Frontal cortex (tissue), 2 donors: Measurements from ENCODE around the genes ITIH1 and MUSTN1.

- RAMPAGE, long total RNA: no peak
These were observed 2.2 kb upstream of the DNAH1 start for GRCh38 chr3:52313549-52314599.

GRCh38 chr3:52429392-52430317, 15.2 kb downstream of the SEMA3G start:
- RAMPAGE, long total RNA: no peak

DNA sequence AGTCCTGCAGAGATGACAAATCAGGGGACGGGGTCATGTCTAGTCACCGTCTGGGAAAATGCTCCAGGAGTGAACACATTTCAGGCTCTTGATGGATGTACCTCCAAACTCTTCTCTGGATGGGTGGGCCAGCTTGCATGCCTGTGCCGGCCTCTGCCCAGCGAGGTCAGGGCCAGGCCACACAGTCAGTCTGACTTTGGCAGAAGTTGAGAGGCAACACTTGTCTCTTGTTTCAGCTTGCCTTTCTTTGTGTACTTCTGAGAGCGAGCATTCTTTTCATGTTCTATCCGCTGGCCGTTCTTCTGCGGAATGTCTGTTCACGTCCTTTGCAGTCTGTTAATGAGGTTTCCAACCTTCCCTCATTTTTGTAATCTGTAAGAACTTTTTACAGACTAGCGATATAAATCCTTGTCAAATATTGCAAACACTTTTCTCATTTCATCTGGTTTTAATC, 11.4 kb upstream of the STAB1 start:
- RAMPAGE, long total RNA: no peak

DNA sequence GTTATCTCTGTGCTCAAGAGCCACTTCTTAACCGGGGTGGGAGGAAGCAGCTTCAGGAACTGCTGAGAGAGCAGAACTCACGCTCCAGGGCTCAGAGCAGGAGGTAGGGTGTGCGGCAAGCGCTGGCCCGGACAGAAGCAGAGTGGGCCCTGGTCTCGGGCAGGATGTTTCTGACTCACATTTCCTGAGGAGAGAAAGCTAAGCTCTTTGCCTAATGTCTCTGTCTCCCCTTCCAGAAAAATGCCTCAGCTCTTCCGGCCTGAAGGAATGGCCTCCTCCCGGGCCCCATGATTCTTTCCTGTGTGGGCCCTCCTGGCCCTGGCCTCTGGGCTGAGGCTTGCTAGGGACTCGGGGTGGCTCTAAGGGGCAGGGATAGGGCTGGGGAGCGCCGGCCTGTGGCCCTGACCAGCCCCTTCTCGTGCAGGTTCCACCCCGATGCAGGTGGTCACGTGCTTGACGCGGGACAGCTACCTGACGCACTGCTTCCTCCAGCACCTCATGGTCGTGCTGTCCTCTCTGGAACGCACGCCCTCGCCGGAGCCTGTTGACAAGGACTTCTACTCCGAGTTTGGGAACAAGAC, 4.1 kb upstream of the STAB1 start:
- RAMPAGE, long total RNA: no peak

DNA sequence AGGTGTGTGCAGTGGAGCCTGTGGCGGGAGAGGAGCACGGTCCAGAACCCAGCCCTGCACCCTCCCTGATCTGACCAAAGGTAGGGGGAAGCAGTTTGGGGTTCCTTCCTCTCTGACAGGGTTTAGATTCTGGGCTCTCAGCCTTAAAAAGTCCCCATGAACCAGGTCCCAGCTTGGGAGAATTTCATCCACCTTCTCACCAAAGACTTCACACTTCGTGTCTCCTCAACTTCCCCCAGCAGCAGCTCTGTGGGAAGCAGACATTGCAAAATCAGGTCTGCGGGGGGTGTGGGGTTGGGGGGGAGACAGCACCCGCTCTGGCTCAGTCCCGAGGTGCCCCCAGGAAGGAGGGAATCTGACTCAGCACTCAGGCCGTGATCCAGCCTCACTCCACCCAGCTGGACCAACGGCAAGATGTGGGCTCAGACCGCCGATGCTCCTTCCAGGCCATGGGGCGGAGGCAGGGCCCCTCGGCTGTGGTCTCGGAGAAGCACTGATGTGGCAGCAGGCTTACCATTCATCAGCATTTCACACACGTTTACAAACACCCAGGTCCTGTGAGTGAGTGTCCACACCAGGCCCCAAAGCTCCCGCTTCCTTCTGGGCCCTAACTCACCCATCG, 3.0 kb downstream of the STAB1 start:
- RAMPAGE, long total RNA: no peak

DNA sequence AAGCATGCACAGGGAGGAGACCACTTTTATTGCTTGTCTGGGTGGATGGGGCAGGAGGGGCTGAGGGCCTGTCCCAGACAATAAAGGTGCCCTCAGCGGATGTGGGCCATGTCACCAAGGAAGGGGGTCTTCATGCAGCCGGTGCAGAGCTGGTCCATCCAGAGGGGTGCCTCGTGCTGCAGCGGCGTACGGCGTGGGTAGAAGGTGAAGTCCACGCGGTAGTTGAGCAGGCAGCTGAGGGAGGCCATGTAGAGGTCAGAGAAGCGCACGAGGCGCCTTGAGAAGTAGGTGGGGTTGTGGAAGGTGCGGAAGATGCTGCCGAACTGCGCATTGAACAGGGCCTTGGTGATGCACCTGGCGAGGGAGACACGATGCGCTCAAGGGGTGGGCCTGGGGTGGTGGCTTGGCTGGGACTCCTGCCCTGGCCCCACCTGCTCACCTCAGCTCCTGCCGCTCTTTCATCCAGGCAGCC, 9.2 kb downstream of the NT5DC2 start:
- RAMPAGE, long total RNA: no peak

GRCh38 chr3:52529684-52530630, 3.7 kb downstream of the NT5DC2 start:
- RAMPAGE, long total RNA: no peak

- RAMPAGE, long total RNA: no peak
These were observed 58.6 kb downstream of the UQCC5 start for GRCh38 chr3:52594976-52595502.

- RAMPAGE, long total RNA: no peak
These were observed 51.2 kb upstream of the GNL3 start for GRCh38 chr3:52634586-52635094.

DNA sequence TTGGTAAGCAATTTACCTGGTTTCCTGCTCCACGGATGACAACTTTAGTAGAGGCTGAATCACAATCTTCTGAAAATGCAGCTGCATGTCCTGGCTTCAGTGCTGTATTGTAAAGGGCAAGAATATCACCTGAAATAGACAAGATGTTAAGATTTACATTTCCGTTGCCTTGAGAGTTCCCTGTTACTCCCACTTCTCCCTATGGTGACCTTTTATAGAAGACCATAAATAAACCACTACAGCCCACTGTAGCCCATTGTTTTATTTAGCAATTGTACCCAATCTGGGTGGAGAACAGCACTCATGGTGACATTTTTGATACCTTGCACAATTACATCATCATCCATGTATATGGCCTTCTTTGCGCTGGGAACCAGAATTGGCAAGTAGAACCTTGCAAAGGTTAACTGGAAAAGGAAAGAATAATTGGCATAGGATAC, 9.7 kb downstream of the GLT8D1 start:
- RAMPAGE, long total RNA: no peak

DNA sequence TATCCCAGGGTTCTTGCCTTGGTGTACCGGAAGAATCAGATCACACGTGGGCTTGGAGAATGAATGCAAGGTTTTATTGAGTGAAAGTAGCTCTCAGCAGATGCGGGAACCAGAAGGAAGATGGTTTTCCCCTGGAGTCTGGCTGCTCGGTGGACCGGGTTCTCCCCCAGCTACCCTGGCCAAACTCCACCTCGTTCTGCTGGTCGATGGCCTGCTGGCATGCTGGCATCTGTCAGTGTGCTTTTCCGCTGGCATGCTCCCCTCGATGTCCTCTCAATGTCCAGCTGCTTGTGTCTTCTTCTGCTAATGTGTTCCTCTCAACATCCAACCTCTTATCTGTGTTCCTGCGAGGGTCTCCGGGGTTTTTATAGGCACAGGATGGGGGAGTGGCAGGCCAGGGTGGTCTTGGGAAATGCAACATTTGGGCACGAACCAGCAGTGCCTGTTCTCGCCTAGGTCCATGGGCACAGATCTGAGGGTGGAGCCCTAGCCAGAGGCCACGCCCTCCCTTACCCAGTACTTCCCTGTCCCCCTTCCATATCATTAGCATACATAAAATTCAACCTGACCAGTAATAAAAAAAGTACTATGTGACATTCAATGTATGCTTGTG, 6.7 kb downstream of the SPCS1 start:
- RAMPAGE, long total RNA: no peak

DNA sequence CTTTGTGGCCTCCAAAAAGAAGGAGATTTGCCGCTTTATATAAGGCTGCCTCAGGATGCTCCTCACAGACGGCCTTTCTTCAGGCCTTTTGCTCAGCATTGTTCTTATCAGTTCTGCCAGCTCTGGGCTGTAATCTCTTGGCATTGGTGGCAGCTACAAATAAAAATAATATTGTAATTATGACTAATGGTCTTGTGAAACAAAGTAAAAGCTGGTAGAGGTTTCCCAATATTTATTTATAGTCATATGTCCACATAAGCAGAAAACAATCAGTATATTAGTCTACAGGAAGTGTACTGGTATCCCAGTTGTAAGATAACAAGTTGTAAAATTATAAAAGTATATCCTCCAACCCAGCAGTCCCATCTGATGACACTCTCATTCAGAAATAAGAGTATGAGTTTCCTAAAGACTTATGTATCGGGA, 7.3 kb downstream of the NEK4 start:
- RAMPAGE, long total RNA: no peak

DNA sequence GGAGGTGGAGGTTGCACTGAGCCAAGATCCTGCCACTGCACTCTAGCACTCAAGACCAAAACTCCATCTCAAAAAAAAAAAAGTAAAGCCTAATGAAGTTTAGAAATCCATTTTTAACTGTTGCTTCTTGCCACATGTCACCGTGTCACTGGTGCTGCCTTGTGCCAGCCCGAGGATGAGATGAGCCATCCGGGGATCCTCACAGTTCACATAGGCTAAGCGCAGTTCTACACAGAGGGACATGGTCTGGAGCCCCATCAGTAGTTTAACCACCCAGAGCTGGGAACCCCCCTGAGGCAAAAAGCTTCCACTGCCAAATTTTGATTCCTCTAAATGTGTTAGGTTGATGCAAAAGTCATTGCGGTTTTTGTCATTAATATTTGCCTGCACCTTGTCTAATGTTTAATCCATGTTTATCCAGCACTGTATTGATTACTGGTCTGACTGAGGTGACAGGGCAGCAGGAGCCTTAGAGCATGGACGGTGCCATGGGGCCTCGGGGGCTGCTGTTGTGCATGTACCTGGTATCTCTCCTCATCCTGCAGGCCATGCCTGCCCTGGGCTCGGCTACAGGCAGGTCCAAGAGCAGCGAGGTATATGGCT, at the start of gene ITIH1:
Gene ITIH1 (plus strand): TSS at position 460 of the 603 bp plus-strand sequence.
- RAMPAGE, long total RNA: no peak

GRCh38 chr3:52795461-52795997, 933 bp downstream of the ITIH3 start:
- RAMPAGE, long total RNA: no peak

DNA sequence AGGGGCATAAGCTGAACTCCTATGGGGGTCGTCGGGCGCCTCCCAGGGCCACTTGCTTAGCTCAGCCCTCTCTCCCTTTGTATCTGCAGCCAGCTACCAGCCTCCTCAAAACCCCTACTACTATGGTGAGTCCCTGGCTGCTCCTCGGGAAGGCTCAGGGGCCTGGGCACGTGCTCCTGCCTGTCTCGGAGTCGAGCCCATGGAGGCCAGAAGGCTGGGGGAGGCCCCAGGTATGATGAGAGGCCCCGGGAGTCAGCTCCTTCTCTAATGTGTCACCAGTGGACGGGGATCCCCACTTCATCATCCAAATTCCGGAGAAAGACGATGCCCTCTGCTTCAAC, 11.4 kb downstream of the ITIH3 start:
- RAMPAGE, long total RNA: no peak

DNA sequence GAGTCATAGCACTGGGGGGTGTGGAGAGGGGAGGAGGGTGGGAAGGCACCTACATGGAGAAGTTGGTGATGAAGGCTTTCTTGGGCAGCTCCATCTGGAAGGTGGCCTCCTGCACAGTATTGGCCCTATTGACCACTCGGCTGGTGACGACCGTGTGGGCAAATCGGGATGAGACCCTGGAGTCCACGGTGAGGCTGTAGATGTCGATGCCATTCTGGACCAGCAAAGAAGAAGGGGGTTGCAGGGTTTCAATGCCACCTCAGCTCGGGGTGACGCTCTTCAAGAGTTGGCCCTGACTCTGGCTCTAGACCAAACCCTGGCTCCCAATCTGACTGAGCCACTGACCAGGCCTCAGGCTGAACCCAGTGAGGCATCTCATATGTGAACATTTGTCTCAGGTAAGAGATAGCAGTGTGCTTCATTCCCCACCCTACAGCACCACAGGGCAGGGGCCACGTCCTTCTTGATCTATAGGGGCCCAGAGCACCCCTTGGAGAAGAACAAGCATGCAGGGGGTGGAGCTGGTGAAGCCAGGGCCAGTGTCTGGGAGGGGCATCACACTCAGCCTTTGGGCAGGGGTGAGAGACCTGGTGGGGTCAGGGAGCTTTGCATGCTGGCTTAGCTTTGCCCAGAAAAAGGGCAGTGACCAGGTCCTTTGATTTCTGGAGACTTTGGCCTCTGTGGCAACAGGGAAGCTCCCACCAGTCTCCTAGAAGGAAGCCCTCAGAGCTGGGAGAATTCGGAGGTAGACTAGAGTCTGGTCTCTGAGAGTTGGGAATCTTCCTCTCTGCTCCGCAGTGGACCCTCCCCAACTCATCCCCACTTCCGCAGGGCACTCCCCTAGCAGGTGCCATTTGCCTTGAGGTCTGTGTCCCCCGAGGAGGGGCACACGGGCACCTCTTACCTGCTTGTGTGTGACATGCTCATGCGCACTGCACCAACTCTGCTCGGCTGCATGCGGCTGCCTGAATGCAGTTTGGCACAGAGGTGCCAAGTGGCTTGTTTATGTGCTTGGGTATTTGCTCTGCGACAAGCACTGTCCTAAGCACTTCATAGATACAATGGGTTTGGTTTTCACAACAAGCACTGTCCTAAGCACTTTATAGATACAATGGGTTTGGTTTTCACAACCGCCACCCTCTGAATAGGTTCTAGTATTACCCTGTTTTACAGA, 1.0 kb downstream of the ITIH4 start:
- RAMPAGE, long total RNA: no peak

- RAMPAGE, long total RNA: no peak
These were observed at the start of gene MUSTN1 for GRCh38 chr3:52834644-52835382. MUSTN1 (minus strand) TSS chr3:52835019.

GRCh38 chr3:52841510-52842196, 6.8 kb upstream of the MUSTN1 start:
- RAMPAGE, long total RNA: no peak

GRCh38 chr3:53045753-53045892, 250 bp downstream of the SFMBT1 start:
- RAMPAGE, long total RNA: no peak

DNA sequence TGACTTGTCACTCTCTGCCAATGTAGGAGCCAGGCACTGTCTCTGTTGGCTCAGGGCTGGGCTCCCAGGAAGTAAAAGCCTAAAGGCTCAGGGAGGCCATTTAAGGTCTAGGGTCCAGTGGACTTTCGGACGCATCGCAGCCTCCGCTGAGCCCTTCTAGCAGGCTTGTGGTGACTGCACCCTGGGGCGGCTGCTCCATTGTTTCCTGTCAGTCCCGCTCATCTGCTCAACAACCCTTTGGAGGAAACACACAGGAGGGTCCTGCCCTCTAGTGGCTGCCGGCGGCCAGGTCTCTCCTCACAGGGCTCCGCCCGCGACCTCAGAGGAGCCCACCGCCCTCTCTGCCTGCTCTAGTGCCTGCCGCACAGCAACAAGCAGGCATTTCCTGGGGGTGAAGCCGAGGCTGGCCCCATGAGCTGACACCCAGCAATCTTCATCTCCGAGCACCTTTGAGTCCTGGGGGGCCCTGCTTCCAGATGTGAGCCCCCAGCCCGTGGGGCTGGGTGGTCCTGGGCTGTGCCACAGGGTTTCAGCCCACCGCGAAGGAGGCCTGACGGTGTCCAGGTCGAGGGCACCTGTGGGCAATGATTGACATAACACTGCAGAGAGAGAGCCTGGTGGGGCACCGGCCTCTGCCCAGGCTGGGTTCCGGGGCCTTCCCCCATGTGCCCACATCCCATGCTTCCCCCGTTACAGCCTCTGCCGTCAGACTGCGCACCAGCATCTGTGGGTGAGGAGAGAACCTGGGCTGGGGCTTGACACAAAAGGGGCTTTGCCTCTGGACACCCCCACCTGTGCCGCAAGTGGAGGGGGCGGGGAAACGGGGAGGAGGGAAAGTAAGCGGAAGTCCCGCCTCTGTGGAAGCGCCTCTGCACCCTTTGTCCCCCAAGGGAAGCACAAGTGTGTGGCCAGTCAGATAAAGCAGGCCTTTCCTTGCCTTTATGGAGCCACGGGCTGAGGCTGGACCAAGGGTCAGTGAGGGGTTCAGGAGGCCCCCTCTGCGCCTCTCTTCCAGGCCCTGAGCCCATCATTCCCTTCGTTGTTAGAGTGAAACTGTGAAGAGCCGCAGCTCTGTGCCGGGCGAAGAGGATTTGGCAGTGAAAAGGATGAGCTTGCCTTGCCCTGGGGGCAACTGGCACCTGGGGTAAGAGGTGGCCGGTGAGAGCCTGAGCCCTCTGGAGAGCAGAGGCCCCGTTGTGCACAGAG, 27.1 kb upstream of the SFMBT1 start:
- RAMPAGE, long total RNA: no peak